Placental pericyte (primary cell): ENCODE measurements around the genes BACH1, GRIK1, KRTAP19-3, KRTAP20-4 and TIAM1.

- CAGE, long polyA plus RNA, result no peak
Observed at GRCh38 chr21:29024800-29025271, 368 bp downstream of the USP16 start.

- CAGE, long polyA plus RNA, result no peak
Observed at GRCh38 chr21:29025272-29025992, 964 bp downstream of the USP16 start.

GRCh38 chr21:29092152-29092443, 18.6 kb upstream of the CCT8 start:
- CAGE, long polyA plus RNA, result no peak

GRCh38 chr21:29121676-29122153, 8.7 kb upstream of the MAP3K7CL start:
- CAGE, long polyA plus RNA, result no peak

DNA sequence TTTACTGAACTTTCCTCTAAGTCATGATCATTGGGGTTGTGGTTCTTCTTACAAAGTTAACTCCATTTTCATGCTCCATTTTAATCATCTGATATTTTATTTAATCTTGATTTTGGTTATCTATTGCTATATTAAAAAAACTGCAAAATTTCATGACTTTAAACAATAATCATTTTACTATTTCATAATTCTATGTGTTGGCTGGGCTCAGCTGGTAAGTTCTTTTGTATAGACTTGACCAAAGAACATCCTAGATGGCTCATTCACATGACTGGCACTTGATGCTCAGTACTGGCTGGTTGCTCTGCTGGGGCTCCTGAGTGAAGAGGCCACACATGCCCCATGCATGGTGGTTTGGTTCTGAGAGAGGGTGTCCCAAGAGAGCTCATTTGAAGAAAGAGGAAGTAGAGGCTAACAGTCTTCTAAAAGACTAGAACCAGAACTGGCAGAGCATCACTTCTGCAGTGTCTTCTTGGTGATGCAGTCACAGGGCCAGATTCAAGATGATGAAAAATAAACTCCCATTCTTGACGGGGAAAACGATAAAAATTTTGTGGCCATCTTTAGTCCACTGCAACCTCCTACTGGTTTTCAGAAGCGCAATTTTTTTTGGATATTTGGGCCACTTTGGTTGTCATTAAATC, 5.3 kb upstream of the BACH1 start:
- CAGE, long polyA plus RNA, result no peak

DNA sequence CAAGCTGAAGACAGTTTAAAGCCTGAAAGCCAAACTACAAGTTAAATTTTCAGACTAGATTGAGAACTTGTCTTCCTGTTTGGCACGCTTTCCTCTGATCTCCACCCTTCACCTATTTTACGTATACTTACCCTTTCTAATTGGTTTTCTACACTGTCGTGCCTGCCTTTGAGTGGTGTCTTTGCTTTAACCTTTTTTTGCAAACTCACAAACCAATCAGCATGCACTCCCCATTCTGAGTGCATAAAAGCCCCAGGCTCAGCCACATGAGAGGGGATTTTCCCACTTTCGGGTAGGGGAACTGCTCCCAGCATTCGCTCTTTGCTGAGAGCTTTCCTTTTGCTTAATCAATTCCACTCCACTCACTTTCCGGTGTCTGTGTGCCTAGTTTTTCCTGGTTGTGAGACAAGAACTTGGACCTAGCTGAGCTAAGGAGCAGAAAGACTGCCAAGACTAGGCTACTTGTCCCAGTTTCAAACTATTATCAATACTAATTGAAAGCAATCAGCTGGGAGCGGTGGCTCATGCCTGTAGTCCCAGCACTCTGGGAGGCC, 3.4 kb upstream of the BACH1 start:
- CAGE, long polyA plus RNA, result no peak

GRCh38 chr21:29298170-29298985, at the start of gene BACH1:
Gene BACH1 (plus strand): TSS chr21:29298922.
- CAGE, long polyA plus RNA, result no peak

- CAGE, long polyA plus RNA, result no peak
Observed at GRCh38 chr21:29332500-29333343, 34.0 kb downstream of the BACH1 start.

GRCh38 chr21:29341951-29343119, 43.6 kb downstream of the BACH1 start:
- CAGE, long polyA plus RNA, result no peak

DNA sequence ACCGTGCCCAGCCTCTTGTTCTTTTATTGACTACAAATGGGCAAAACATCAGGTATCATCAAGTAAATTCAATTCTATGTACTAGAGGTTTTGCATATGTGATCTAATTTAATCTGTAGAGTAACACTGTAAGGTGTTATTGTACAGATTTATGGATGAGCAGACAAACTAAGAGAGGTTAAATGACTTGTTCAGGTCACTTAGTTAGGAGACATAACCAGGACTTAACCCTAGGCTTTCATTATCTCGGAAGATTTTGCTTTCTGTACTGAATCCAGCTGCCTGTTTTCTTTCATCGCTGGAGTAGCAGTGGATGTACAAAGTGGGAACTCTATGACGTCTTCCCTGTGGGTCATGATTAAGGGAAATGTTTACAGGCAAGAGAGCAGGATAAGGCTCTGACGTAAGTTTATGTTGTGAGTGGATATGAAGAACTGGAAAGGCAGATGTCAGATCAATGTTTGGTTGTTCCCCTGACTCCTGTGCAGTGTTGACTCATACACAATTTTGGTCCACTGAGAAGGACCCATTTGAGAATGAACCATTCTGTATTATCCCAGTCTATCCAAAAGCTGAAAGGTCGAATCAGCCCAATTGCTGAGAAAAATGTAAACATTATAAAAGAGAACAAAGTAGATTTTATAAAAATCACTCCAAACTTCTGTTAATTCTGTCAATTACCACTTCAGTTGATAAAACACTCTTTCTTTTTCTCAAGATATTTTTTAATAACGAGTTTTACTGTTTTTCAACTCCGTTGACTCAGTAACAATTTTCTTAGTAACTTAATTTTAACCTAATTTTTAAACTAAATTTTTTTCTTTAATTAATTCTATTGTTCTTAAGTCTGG, 292.4 kb downstream of the GRIK1 start:
- CAGE, long polyA plus RNA, result no peak

DNA sequence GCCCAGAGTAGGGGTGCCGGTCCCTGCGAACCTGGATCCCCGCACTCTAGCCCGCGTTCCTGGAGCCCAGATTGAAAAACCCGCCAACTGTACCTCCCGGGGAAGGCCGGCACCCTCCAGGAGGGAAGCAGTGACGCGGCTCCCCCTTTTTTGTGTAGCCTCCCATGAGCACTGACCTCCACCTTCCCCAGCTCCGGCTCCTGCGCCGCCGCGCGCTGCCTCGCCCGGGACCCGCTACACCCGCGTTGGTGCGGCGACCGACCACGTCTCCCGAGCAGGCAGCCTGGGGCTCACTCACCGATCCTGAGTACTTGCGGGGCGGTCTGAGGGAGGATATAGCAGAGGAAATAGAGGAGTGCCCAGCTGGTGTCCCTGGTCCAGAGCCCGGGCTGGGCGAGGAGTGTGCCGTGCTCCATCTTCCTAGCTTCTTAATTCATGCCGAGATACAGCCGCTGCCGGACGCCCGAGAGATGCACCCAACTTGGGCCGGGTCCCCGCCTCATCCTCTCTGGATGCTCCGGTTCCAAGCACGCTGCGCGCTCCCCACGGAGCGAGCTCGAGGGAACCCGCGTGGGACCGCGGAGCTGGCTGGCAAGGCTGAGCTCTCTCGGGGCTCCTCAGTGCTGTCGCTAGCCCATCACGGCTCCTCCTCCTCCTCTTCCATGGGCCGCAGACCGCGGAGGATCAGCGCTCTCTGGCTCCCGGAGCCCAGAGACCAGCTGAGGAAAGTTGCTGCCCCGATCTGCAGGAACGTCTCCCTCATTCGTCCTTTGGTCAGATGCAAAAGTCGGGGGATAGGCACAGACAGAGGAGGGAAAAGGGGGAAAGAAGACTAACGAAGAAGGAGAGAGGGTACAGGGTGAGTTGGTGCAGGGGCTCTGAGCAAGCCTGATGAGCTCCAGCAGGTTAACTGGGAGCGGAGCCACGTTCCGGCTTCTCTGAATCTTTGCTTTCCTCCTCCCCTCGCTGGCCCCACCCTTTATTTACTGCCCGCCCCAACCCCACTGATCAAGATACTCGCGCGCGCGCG, at the start of gene GRIK1:
Gene GRIK1, minus strand, starts transcription at position 912 of the 1,030 bp plus-strand sequence.
- CAGE, long polyA plus RNA, result no peak

GRCh38 chr21:30491930-30492212, at the start of gene KRTAP19-3:
Gene KRTAP19-3 (minus strand): TSS chr21:30492013.
- CAGE, long polyA plus RNA, result no peak

- CAGE, long polyA plus RNA, result no peak
Observed at GRCh38 chr21:30620453-30620815, at the start of gene KRTAP20-4. Gene KRTAP20-4 (plus strand): TSS chr21:30620627.

DNA sequence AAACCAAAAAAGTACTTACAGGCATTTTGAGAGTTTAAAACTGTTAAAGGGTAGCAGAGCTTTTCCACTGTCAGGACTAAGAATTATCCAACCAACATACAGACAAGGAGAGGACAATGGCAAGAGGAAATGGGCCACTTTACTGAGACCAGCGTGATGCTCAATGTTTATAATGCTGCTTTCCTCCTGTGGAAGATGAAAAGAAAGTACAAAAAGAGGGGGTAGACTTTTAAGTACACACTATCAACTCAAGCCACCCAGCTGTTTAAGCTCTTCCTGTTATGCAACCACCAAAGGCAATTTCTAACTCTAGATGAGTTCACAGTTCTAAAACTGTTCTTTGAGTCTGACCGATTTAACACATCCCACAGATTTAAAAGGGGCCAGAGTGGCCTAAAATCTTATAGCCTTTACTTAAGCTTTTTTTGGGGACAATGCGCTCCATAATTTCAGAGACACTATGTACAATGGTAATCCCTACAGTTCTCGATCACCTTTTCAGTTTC, 120.9 kb upstream of the KRTAP19-8 start:
- CAGE, long polyA plus RNA, result no peak

GRCh38 chr21:31251749-31252515, 92.1 kb downstream of the TIAM1 start:
- CAGE, long polyA plus RNA, result no peak

GRCh38 chr21:31326748-31327328, 17.2 kb downstream of the TIAM1 start:
- CAGE, long polyA plus RNA, result no peak

GRCh38 chr21:31343368-31344756, at the start of gene TIAM1:
Gene TIAM1 (minus strand): TSS chr21:31344261.
- CAGE, long polyA plus RNA, result no peak

DNA sequence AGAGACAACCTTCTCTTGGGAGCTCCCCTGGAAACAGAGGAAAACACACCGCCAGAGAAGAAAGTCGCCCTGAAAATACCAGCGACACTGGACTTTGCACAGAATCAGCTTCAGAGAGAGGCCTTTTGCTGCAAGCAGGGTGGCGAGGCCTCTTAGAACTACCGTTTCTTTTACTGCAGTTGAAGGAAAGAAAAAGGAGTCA, 74.5 kb upstream of the TIAM1 start:
- CAGE, long polyA plus RNA, result no peak

- CAGE, long polyA plus RNA, result no peak
Observed at GRCh38 chr21:31530690-31531612, 128.5 kb upstream of the SOD1 start.

DNA sequence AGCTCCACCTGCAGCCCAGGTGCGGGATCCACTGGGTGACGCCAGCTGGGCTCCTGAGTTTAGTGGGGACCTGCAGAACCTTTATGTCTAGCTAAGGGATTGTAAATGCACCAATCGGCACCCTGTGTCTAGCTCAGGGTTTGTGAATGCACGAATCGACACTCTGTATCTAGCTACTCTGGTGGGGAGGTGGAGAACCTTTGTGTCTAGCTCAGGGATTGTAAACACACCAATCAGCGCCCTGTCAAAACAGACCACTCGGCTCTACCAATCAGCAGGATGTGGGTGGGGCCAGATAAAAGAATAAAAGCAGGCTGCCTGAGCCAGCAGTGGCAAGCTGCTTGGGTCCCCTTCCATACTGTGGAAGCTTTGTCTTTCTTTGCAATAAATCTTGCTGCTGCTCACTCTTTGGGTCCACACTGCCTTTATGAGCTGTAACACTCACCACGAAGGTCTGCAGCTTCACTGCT, 4.9 kb upstream of the SOD1 start:
- CAGE, long polyA plus RNA, result no peak